ENCODE measurements around a stretch of chr9.

DNA sequence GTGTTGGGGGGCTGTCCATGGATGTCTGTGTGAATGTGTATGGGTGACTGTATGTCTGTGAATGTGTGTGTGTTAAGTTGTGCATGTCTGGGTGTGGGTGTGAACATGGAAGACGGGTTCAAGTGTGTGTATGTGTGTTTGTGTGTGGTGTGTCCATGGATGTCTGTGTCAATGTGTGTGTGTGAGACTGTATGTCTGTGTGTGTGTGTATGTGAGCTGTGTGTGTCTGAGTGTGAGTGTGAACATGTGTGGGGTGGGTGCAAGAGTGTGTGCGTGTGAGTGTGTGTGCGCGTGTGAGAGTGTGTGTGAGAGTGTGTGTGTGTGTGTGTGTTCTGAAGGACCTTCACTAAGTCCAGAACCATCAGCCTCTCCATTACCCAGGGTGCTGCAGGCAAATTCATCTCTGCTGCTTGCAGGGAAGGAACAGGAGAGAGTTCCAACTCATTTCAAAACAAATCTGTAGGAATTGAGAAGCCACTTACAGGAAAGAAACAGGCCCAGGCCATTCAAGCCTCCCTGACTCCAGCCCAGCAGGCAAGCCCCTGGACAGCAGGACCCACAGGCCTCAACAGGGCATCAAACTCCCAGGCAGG is 54.8 kb downstream of the VAV2 start:
- RRBS, 2 experiments = no CpG with 5 or more reads among the region's 4 CpGs
CAGE:
- cytosol, long polyA minus RNA = no peak
- cytosol, long polyA plus RNA = no peak
- long polyA plus RNA = no peak
- nucleus, long polyA minus RNA = no peak
- nucleus, long polyA plus RNA = no peak

DNA sequence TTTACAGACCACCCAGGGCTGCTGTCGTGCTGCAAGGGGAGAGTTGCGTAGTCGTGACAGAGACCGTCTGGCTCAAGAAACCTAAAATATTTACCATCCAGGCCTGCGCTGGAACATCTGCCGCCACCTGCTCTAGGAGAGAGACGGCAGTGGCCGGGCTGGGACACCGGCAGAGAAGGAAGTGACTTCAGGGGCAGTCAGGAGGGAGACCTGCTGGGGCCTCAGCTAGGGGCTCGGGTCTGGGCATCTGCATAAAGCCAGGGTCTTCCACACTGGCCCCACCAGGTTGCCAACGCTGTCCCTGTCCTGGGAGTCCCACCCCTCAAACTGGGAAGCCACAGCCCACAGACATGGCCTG is 9.3 kb downstream of the VAV2 start:
- RRBS, 2 experiments = no CpG with 5 or more reads among the region's 11 CpGs
CAGE:
- cytosol, long polyA minus RNA = no peak
- cytosol, long polyA plus RNA = no peak
- long polyA plus RNA = no peak
- nucleus, long polyA minus RNA = no peak
- nucleus, long polyA plus RNA = no peak

- RRBS, 2 experiments = no CpG with 5 or more reads among the region's 20 CpGs
CAGE:
- cytosol, long polyA minus RNA = no peak
- cytosol, long polyA plus RNA = no peak
- long polyA plus RNA = no peak
- nucleus, long polyA minus RNA = no peak
- nucleus, long polyA plus RNA = no peak
Measured at GRCh38 chr9:133989507-133990120, 2.5 kb downstream of the VAV2 start.

- RRBS, 2 experiments = 62 to 64% methylated on average over 12 of the region's 89 CpGs
CAGE:
- cytosol, long polyA minus RNA = no peak
- cytosol, long polyA plus RNA = no peak
- long polyA plus RNA = no peak
- nucleus, long polyA minus RNA = no peak
- nucleus, long polyA plus RNA = no peak
Measured at GRCh38 chr9:134163233-134164195, 27.6 kb downstream of the WDR5 start.

DNA sequence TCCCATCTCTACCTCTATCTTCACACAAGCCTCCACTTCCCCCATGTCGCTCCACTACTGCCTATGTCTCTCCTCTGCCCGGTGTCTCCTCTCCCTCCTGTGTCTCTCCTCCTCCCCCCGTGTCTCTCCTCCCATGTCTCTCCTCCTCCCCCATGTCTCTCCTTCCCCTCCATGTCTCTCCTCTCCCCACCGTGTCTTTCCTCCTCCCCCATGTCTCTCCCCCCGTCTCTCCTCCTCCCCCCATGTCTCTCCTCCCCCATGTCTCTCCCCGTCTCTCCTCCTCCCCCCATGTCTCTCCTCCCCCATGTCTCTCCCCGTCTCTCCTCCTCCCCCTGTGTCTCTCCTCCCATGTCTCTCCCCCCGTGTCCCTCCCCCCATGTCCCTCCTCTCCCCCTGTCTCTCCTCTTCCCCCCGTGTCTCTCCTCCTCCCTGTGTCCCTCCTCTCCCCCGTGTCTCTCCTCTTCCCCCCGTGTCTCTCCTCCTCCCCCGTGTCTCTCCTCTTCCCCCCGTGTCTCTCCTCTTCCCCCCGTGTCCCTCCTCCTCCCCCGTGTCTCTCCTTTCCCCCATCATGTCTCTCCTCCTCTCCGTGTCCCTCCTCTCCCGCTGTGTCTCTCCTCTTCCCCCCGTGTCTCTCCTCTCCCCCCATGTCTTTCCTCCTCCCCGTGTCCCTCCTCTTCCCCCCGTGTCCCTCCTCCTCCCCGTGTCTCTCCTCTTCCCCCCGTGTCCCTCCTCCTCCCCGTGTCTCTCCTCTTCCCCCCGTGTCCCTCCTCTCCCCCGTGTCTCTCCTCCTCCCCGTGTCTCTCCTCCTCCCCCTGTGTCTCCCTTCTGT is 41.1 kb downstream of the WDR5 start:
- RRBS, 2 experiments = no CpG with 5 or more reads among the region's 26 CpGs
CAGE:
- cytosol, long polyA minus RNA = no peak
- cytosol, long polyA plus RNA = no peak
- long polyA plus RNA = no peak
- nucleus, long polyA minus RNA = no peak
- nucleus, long polyA plus RNA = no peak

DNA sequence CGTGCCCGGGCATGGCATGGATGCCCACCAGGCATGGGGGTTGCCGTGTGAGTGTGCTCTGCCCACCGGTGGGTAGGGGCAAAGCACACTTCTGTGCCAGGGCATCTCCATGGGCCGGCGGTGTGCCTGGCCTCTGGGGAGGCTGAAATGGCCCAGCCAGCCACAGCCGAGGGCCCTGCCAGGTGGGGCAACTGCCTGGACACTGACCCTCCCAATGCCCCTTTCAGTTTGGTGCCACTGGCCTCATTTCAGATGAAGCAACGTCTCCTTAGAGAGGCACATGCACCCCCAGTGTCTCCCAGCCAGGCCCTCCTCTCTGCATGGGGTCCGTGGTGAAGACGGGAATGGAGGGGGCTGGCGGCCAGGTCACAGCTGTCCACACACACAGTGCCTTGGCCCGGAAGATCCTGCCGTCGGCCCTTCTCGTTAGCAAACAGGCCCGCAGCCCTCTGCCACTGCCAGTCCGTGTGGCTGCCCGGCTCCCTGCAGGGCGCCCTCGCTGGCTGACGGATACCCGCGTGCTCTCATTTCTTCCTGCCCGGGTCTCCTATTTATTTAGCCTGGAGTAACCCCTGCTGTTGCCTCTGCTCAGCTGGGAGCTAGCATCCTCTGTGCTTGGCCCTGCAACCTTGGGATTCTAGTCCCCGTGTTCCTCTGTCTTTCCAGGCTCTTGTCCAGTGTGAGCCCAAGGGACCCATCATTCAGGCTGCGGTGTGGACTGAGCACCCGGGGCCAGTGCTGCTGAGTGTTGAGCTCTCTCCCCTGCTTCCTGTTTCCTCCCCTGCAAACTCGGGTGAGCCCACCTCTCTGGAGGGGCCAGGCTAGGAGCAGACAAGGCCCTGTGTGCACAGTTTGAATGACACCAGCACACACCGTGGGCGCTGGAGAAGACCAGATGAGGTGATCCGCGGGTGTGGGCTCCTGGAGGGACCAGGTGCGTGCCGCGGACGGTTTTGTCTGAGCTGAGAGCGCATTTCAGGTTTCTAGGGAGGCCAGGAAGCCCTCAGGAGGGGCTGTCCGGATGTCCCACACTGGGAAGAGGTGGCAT is 42.9 kb downstream of the WDR5 start:
- RRBS, 2 experiments = no CpG with 5 or more reads among the region's 38 CpGs
CAGE:
- cytosol, long polyA minus RNA = no peak
- cytosol, long polyA plus RNA = no peak
- long polyA plus RNA = no peak
- nucleus, long polyA minus RNA = no peak
- nucleus, long polyA plus RNA = no peak

DNA sequence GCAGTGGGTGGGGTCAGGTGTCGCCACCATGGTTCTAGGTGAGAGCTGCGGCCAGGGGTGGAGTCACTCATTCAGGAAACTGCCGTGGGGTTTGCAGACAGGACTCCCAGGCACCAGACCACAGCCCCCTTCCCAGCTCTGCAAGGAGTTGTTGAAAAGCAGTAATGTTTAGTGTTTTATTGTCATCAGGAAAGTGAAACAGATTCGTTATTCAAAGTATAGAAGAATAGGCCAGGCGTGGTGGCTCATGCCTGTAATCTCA is 45.8 kb downstream of the WDR5 start:
- RRBS, 2 experiments = no CpG with 5 or more reads among the region's 5 CpGs
CAGE:
- cytosol, long polyA minus RNA = no peak
- cytosol, long polyA plus RNA = no peak
- long polyA plus RNA = no peak
- nucleus, long polyA minus RNA = no peak
- nucleus, long polyA plus RNA = no peak

DNA sequence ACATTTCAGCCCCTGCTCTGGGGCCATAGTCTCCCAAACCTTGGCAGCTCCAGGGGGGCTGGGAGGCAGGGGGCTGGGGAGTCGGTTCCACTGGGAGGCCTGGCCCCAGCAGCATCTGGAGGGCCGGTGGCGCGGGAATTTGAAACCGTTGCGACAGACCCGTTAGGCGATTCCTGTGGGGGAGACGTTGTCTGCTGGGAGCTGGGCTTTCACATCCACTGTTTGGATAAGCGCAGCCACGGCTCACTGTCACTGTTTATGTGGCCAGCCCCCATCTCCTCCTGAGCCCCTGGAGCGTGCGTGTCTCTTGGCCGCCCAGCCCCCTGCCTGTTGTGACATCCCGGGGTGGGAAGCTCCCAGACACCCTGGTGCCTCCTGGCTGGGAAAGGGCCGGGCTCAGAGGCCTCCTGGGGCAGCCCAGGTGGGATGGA is 90.3 kb downstream of the WDR5 start:
- RRBS, 2 experiments = 2 to 7% methylated on average over 2 of the region's 16 CpGs
CAGE:
- cytosol, long polyA minus RNA = no peak
- cytosol, long polyA plus RNA = no peak
- long polyA plus RNA = no peak
- nucleus, long polyA minus RNA = no peak
- nucleus, long polyA plus RNA = no peak

GRCh38 chr9:134323649-134324300 is 2.5 kb upstream of the RXRA start:
- RRBS, 2 experiments = 9 to 11% methylated on average over 6 of the region's 24 CpGs
CAGE:
- cytosol, long polyA minus RNA = no peak
- cytosol, long polyA plus RNA = no peak
- long polyA plus RNA = no peak
- nucleus, long polyA minus RNA = no peak
- nucleus, long polyA plus RNA = no peak

DNA sequence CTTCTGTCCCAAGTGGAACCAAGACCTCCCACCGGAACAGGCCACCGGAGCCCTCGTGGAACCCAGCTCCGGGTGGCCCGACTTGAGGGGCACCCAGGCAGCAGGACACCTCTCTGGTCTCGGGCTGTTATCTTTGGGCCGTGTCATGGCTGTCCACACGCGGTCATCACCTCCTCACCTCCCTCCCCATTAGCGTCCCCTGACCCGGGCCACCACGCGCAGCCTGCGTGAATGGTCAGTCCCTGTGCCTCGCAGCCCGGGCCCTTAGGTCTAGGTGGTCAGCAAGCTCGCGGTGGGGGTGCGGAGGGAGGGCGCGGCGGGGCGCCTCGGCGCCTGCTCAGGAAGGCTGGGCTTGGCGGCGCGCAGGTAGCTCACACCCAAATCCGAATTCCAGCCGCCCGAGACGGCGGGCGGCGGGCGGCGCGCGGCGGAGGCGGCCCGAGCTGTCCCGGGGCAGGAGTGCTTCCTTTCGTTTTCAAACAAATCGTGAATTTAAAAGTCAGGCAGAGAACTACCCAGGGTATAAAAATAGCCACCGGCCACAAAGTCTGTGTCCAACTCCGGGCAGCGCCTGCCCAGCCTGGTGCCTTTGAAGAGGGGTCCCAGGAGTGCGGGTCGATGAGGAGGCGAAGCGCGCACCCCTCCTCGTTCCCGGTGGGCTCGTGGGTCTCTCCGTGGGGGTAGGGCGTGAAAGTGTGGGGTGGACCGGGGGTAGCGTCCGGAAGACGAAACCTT is 1.0 kb upstream of the RXRA start:
- RRBS, 2 experiments = 7 to 8% methylated on average over 17 to 20 of the region's 62 CpGs
CAGE:
- cytosol, long polyA minus RNA = no peak
- cytosol, long polyA plus RNA = no peak
- long polyA plus RNA = no peak
- nucleus, long polyA minus RNA = no peak
- nucleus, long polyA plus RNA = no peak

- RRBS, 2 experiments = no CpG with 5 or more reads among the region's 10 CpGs
CAGE:
- cytosol, long polyA minus RNA = no peak
- cytosol, long polyA plus RNA = no peak
- long polyA plus RNA = no peak
- nucleus, long polyA minus RNA = no peak
- nucleus, long polyA plus RNA = no peak
Measured at GRCh38 chr9:134334027-134334419, 7.8 kb downstream of the RXRA start.

DNA sequence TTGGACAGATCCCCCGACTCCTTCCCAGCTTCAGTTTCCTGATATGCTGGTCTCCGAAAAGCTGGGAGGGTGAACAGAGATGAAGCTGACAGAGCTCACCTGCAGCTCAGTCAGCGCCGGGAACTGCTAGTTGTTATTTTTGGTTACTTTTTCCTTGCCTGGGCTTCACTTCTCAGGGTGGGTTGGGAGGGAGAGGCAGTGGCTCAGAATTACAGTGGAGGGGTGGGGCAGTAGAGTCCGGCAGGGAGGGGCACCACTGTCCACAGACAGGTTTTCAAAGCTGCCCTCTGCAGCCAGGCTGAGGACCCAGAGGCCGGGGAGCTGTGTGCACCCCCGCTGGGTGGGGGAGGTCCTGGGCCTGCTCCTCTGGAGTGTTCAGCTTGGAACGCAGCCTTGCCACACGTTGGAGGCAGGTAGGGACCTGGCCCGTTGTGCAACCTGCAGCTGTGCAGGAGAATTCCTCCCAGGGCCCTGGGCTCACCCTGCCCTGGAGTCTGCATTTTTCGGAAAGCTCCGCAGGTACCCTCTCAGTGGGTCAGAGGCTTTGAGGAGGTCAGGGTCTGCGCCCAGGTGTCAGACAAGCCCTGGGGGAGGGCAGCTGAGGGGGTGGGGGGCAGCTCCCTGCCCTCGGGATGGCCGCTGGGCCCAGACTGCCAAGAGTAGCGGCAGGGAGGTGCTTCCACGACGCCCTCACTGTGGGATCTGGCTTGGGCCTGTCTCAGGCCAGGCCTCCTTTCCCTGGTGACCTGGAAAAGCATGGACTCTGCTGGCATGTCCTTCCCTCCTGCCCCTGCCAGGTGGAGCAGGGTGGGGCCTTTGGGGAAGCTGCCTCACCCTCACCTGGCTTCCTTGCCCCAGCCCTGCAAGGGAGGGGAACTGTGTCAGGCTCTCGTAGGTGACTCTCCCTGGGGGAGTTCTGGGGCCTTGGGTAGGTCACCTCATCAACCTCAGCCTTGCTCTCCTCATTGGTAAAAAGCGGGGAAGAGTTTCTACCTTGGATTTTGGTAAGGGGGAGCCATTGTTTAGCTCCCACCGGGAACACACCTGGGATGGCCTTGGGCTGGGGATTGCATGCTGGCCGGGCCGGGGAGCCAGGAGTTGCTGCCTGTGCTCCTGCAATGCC is 29.5 kb downstream of the RXRA start:
- RRBS, 2 experiments = 18 to 21% methylated on average over 3 of the region's 23 CpGs
CAGE:
- cytosol, long polyA minus RNA = no peak
- cytosol, long polyA plus RNA = no peak
- long polyA plus RNA = no peak
- nucleus, long polyA minus RNA = no peak
- nucleus, long polyA plus RNA = no peak

GRCh38 chr9:134373868-134374340 is 47.6 kb downstream of the RXRA start:
- RRBS, 2 experiments = no CpG with 5 or more reads among the region's 21 CpGs
CAGE:
- cytosol, long polyA minus RNA = no peak
- cytosol, long polyA plus RNA = no peak
- long polyA plus RNA = no peak
- nucleus, long polyA minus RNA = no peak
- nucleus, long polyA plus RNA = no peak

GRCh38 chr9:134375682-134376319 is 49.5 kb downstream of the RXRA start:
- RRBS, 2 experiments = no CpG with 5 or more reads among the region's 24 CpGs
CAGE:
- cytosol, long polyA minus RNA = no peak
- cytosol, long polyA plus RNA = no peak
- long polyA plus RNA = no peak
- nucleus, long polyA minus RNA = no peak
- nucleus, long polyA plus RNA = no peak

DNA sequence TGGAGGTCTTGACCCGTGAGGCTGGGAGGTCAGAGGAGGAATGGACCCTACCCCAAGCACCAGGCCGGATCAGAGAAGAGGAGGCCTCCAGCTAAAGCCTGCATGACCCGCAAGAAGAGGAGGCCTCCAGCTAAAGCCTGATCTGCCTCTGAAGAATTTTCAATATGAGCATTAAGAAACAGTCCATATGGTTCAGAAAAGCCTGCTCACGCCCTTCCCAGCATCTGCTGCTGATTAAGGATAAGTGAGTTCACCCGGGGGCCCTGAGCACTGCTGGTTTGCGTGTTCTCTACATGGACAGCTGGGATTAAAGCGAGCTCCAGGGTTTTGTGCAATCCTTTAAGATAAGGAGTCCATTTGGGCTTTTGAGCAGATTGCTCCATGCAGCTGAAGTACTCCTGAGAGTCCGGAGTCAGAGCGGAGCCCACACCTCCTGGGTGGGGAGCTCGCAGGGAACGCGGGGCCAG is 149.4 kb upstream of the COL5A1 start:
- RRBS, 2 experiments = no CpG with 5 or more reads among the region's 12 CpGs
CAGE:
- cytosol, long polyA minus RNA = no peak
- cytosol, long polyA plus RNA = no peak
- long polyA plus RNA = no peak
- nucleus, long polyA minus RNA = no peak
- nucleus, long polyA plus RNA = no peak

GRCh38 chr9:134526790-134527315 is 114.8 kb upstream of the COL5A1 start:
- RRBS, 2 experiments = no CpG with 5 or more reads among the region's 14 CpGs
CAGE:
- cytosol, long polyA minus RNA = no peak
- cytosol, long polyA plus RNA = no peak
- long polyA plus RNA = no peak
- nucleus, long polyA minus RNA = no peak
- nucleus, long polyA plus RNA = no peak

DNA sequence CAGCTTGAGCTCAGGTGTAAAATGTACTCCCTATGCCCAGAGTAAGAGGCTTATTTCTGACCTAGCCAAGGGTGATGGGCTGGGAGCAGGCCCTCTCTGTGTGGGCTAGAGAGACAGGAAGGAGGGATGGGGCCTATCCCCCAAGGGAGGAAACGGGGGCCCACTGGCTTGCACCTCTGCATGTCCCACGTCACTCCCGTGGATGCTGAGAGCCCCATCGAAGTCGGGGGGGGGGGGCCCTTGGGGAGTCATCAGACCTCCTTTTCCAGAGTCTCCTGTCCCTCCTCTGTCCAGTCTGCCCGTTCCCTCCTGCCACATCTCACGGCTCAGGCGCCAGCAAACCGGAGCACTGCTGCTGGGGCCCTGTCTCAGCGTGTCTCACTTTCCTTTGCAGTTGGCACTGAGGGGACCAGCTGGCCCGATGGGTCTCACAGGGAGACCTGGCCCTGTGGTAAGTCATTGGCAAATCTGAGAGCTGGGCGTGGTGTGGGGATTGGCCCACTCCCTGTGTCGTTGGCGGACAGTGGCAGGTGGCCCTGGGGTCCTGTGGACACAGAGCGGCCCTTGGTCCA is 110.7 kb downstream of the COL5A1 start:
- RRBS, 2 experiments = no CpG with 5 or more reads among the region's 15 CpGs
CAGE:
- cytosol, long polyA minus RNA = no peak
- cytosol, long polyA plus RNA = no peak
- long polyA plus RNA = no peak
- nucleus, long polyA minus RNA = no peak
- nucleus, long polyA plus RNA = no peak

GRCh38 chr9:135134074-135134793 is 46.8 kb downstream of the OLFM1 start:
- RRBS, 2 experiments = 31 to 38% methylated on average over 8 to 11 of the region's 29 CpGs
CAGE:
- cytosol, long polyA minus RNA = no peak
- cytosol, long polyA plus RNA = no peak
- long polyA plus RNA = no peak
- nucleus, long polyA minus RNA = no peak
- nucleus, long polyA plus RNA = no peak

- RRBS, 2 experiments = 4 to 8% methylated on average over 2 of the region's 25 CpGs
CAGE:
- cytosol, long polyA minus RNA = no peak
- cytosol, long polyA plus RNA = no peak
- long polyA plus RNA = no peak
- nucleus, long polyA minus RNA = no peak
- nucleus, long polyA plus RNA = no peak
Measured at GRCh38 chr9:135147210-135147886, 59.9 kb downstream of the OLFM1 start.

DNA sequence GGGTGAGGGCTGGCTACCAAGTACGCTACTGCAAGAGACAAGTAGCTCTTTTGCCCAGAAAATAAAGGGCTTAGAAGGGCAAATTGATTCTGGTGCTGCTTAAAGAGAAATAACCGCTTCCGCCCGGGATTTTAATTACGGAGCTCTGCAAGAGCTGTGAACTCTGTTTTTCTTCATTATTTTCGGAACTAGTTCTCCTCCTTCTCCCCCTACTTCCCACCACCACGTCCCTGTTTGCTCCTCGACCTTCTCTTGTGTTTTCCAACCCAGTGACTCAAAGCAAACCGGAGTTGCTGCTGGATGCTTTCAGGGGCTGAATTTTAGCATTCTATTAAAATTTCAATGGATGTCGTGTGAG is 139.7 kb upstream of the PPP1R26 start:
- RRBS, 2 experiments = no CpG with 5 or more reads among the region's 10 CpGs
CAGE:
- cytosol, long polyA minus RNA = no peak
- cytosol, long polyA plus RNA = no peak
- long polyA plus RNA = no peak
- nucleus, long polyA minus RNA = no peak
- nucleus, long polyA plus RNA = no peak

All from HepG2 (cell line).